Uterus (tissue), 7 donors: ENCODE data around the genes PHACTR1 and SIRT5.

- PRO-cap, 4 experiments, result no peak in any of the 4 experiments
- RAMPAGE, long total RNA, 2 experiments, result no peak in any of the 2 experiments
- RRBS, result no CpG with 5 or more reads among the region's 15 CpGs
These were observed 6.2 kb downstream of the EDN1 start for GRCh38 chr6:12296001-12297045.

DNA sequence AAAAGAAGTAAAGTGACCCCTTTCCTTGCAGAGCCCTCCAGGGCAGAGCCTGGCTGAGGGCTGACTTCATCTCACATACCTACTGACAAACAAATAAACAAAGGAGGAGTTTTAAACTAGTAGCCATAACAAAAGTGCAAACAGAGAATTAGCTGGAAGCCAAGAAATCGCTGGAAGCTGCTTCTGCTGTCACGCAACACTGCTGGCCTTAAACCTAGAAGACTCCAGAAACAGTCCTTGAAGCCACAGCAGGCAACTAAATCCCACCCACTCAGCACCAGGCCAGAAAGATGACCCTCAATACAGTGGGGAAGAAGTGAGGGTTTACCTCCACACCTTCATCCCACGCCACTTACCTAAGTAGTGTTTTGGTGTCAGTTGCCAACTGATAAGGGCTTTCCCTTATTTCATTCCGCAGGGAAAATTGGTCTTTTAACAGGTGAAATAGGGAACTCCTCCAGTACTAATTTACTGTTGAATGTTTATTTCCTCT lies 46.1 kb downstream of the EDN1 start:
- PRO-cap, 4 experiments, result no peak in any of the 4 experiments
- RAMPAGE, long total RNA, 2 experiments, result no peak in any of the 2 experiments
- RRBS, result no CpG with 5 or more reads among the region's 4 CpGs

DNA sequence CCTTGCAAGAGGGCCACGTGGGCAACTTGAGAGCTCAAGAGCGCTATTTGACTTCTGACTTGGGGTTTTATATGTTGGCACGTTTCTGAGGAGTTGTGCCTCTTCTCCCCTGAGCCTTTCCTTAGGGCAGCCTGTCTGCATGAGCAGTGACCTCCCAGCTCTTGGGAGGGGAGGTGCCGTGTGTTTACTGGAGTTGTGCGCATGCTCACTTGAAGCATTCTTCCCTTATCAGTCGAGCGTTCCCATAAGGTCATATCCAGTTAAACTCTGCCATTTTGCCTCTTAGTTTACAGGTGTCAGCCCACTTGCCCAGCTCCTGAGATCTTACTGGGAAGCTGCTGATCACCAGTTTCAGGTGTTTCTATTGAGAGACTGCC lies 122.4 kb upstream of the PHACTR1 start:
- PRO-cap, 4 experiments, result no peak in any of the 4 experiments
- RAMPAGE, long total RNA, 2 experiments, result no peak in any of the 2 experiments
- RRBS, result no CpG with 5 or more reads among the region's 7 CpGs

DNA sequence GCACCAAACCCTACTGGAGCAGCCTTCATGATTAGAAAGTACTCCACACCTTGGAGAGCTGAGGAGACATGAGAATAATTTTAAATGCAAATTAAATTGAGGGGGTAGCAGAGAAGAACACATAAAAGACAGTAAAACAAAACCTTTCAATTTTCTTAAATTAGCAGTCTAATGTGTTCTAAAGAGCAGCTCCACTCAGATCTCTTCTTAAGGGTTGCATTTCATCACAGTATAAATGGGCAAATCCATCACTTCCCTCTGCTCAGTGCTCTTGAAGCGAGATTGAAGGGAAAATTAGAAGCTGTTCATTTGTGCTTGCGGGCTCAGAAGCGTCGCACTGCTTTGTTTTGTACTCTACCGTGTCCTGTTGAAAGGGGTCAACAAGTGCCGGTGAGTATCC lies at the start of gene PHACTR1:
PHACTR1 (plus strand) TSS at position 261 of the 400 bp plus-strand sequence.
- PRO-cap, 4 experiments, result no peak in any of the 4 experiments
- RAMPAGE, long total RNA, 2 experiments, result no peak in any of the 2 experiments
- RRBS, result no CpG with 5 or more reads among the region's 6 CpGs

DNA sequence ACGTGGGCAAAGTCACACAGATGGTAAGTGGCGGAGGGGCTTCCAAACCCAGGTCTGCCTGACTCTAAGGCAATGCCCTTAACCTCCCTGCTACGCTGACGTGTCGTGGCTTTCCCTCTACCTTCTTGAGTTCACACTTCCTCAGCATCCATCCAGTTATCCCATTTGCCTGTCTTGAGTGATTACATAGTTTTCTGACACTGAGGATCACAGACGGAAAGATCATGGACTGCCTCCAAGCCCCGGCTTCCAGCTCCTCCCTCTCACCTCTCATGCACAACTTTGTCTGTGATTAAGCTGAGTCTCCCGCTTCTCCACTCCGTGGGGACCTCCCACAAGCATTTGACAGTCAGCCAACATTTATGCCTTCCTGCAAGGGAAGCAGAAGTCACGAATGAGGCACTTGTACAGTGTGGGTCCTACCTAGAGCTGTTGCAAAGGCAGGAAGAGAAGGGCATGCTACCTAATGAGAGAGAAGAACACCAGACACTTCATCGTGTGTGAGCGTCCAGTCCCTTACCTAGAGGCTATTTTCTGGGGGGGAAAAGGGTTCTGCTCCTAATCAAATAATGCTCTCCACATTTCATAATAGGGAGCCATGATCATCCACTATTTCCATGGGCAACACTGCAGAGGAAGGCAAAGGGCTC lies 33.7 kb downstream of the TBC1D7 start:
- PRO-cap, 4 experiments, result no peak in any of the 4 experiments
- RAMPAGE, long total RNA, 2 experiments, result no peak in any of the 2 experiments
- RRBS, result no CpG with 5 or more reads among the region's 12 CpGs

- PRO-cap, 4 experiments, result no peak in any of the 4 experiments
- RAMPAGE, long total RNA, 2 experiments, result no peak in any of the 2 experiments
- RRBS, result no CpG with 5 or more reads among the region's 24 CpGs
These were observed 28.7 kb downstream of the TBC1D7 start for GRCh38 chr6:13299216-13300496.

GRCh38 chr6:13303562-13304098 lies 24.7 kb downstream of the TBC1D7 start:
- PRO-cap, 4 experiments, result no peak in any of the 4 experiments
- RAMPAGE, long total RNA, 2 experiments, result no peak in any of the 2 experiments
- RRBS, result no CpG with 5 or more reads among the region's 9 CpGs

DNA sequence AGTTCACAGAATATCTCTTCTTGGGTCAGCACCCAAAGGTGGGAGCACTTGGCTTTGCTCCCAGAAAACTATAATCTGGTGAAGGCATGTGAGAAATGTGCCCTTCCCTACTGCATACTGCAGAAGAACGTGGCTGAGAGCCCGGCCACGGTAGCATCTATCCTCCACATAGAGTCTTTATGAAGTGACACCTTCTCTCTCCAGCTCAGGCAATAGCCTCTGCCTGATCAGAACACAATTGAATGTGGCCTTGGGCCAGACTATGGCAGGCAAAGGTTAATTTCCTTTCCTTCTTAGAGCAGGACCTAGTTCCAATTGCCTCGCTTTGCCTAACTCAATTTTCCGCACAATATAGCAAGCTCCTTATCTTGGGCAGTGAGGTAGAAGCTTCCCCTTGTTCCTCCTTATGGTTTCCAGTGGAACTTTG lies 79.4 kb downstream of the GFOD1 start:
- PRO-cap, 4 experiments, result no peak in any of the 4 experiments
- RAMPAGE, long total RNA, 2 experiments, result no peak in any of the 2 experiments
- RRBS, result no CpG with 5 or more reads among the region's 5 CpGs

DNA sequence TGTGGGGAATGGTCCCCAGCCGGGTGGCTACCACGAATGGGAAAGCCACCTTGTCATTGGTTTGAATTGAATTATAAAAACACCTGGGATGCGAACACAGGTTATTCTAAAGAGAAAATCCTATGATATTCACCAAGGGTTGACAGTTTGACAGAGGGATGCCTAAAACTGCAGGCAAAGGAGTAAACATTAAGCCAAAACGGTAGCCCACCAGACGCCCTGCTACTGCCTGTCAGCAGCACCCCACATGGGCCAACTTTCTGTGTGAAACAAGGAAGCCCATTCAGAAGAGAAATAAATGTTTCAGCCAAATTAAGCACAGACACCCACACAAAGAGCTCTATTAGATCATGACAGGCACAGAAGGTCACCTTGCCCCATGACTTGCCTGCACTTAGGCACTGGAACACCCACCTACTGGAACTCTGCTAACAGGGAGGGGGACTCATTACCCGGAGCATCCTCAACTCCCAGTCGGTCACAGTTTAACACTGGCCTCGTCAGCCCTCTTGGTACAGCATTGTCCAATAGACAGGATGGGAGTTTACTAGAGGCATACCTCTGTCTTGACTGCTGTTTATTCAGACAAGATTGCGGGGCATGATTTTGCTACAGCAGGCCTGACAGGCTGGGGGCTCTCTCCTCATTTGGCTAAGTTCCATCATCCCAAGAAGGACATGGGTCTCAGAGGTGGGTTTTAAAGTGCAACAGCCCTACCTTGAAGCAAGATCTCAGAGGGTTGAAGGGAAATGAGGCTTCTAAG lies 31.8 kb downstream of the GFOD1 start:
- PRO-cap, 4 experiments, result no peak in any of the 4 experiments
- RAMPAGE, long total RNA, 2 experiments, result no peak in any of the 2 experiments
- RRBS, result no CpG with 5 or more reads among the region's 9 CpGs

DNA sequence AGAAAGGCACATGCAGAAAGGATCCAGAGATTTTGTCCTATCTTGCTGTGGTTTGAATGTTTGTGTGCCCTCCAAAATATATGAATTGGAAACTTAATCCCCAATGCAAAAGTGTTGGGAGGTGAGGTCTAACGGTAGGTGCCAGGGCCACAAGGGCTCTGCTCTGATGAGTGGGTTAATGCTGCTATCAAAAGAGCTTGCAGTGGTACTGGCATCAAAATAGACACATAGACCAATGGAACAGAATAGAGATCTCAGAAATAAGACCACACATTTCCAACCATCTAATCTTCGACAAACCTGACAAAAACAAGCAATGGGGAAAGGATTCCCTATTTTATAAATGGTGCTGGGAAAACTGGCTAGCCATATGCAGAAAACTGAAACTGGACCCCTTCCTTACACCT lies 28.5 kb downstream of the GFOD1 start:
- PRO-cap, 4 experiments, result peak in 2 of 4 experiments; most common plus-strand start position 193 of the sequence (in 2)
- RAMPAGE, long total RNA, 2 experiments, result no peak in any of the 2 experiments
- RRBS, result no CpG with 5 or more reads among the region's 2 CpGs

DNA sequence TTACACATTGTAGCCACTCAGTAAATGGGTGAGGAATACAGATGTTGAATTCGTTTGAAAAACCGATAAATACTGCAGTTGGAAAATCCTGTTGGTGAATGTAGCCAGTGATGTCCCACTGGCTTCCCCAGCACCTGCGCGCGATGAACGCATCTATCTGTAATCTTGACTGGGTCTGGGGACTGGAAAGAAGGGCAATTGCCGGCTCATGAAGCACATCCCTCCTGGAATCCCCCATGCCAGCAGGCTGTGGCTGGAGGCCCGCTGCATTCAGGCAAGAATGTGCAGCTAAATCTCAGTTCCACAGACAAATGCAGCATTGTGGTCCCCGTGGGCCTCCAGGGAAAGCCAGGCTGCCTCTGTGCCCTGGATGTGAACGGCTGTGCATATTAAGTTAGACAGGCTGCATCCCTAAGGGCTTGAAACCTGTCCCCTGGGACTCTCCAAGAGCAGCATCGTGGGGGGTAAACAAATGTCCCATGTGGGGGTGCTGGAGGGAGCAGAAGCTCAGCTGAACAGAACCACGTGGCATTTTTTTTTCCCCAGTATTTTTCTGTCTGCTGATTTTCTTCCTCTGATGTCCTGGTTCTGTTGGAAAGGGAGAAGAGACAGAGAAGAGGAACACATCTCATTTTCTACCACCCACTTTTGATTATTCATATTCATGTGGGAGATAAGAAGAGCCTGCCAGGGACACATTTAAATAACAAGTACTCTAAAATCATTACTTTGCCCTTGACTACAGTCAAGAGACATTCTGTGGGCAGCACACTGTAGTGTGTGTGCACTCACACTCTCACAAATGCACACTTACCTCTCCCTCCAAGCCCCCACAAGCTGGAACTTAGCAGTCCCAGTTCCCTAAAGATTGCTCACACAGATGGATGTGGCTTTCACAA lies 17.1 kb downstream of the GFOD1 start:
- PRO-cap, 4 experiments, result no peak in any of the 4 experiments
- RAMPAGE, long total RNA, 2 experiments, result start-site peak on the minus strand in 1 of 2 experiments, centred at position 565 of the sequence, 8 reads per replicate
- RRBS, result no CpG with 5 or more reads among the region's 12 CpGs

GRCh38 chr6:13485487-13486604 lies 1.6 kb downstream of the GFOD1 start:
- PRO-cap, 4 experiments, result peak in 4 of 4 experiments; most common plus-strand start chr6:13486261 (in 4); most common minus-strand start chr6:13486201 (in 3)
- RAMPAGE, long total RNA, 2 experiments, result start-site peak on the minus strand in 1 of 2 experiments, at chr6:13485560-13485716 at its widest, 7 reads per replicate
- RRBS, result 2% methylated on average over 5 of the region's 45 CpGs

- PRO-cap, 4 experiments, result no peak in any of the 4 experiments
- RAMPAGE, long total RNA, 2 experiments, result no peak in any of the 2 experiments
- RRBS, result no CpG with 5 or more reads among the region's 3 CpGs
These were observed 15.6 kb upstream of the SIRT5 start for GRCh38 chr6:13558773-13559249.

GRCh38 chr6:13574023-13574855 lies at the start of gene SIRT5:
SIRT5 (plus strand) TSS chr6:13574601.
- PRO-cap, 4 experiments, result peak in 4 of 4 experiments; most common plus-strand start chr6:13574601 (in 4); most common minus-strand start chr6:13574387 (in 3)
- RAMPAGE, long total RNA, 2 experiments, result start-site peak on the plus strand in 1 of 2 experiments, at chr6:13574615-13574632 at its widest, 25 reads per replicate
- RRBS, result 2% methylated on average over 42 of the region's 75 CpGs

DNA sequence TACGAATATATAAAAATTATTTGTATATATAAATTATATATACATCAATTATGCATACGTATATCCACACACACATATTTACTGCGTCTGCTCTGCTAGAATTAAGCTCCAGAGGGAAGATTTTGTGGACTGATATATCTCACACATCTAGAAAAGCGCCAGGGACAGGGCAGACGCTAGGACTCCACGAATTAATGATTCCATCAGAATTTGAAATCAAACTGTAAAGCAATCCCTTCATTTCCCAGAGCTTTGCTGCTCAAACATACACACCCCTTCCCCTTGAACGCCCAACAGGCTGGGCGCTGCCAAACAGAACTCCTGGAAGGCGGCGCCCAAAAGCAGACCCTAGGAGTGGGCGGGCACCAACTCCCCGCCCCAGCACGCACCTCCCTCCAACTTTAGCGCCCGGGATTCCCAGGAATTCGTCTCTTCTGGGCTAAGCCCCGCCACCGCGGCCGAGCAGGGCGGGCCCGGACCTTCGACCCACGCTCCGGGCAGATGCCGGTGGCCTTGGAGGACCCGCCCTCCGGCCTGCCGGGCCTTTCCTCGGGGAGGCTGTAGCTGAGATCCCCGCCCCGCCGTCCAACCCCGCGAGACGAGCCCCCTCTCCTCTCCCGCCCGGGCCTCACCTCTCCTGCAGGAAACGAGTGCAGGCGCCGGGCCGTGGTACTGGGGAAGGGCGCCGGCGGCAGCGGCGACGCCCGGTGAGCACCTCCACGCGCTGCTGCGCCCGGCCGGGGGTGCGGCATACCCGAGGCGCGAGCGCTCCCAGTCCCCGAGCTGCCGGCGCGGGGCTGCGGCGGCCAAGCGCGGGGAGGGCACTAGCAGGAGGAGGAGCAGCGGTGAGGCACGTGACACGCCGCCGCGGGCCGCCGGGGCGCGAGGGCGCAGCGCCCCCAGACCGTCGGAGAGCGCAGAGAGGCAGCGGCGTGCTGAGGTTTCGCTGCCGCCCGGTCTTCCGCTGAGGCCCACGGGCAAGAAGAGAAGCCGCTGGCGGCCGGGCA lies 671 bp downstream of the MCUR1 start:
- PRO-cap, 4 experiments, result peak in 4 of 4 experiments; most common plus-strand start position 902 of the sequence (in 4); most common minus-strand start position 323 of the sequence (in 2)
- RAMPAGE, long total RNA, 2 experiments, result start-site peak on the minus strand in 1 of 2 experiments, centred at position 701 of the sequence, 43 reads per replicate
- RRBS, result 2% methylated on average over 52 of the region's 92 CpGs

- PRO-cap, 4 experiments, result peak in 1 of 4 experiments; most common plus-strand start chr6:13874053 (in 1)
- RAMPAGE, long total RNA, 2 experiments, result no peak in any of the 2 experiments
- RRBS, result 3% methylated on average over 11 of the region's 44 CpGs
These were observed 51.0 kb upstream of the RNF182 start for GRCh38 chr6:13873584-13874351.

- PRO-cap, 4 experiments, result no peak in any of the 4 experiments
- RAMPAGE, long total RNA, 2 experiments, result no peak in any of the 2 experiments
- RRBS, result no CpG with 5 or more reads among the region's 1 CpG
These were observed 26.1 kb upstream of the CD83 start for GRCh38 chr6:14091553-14091875.

DNA sequence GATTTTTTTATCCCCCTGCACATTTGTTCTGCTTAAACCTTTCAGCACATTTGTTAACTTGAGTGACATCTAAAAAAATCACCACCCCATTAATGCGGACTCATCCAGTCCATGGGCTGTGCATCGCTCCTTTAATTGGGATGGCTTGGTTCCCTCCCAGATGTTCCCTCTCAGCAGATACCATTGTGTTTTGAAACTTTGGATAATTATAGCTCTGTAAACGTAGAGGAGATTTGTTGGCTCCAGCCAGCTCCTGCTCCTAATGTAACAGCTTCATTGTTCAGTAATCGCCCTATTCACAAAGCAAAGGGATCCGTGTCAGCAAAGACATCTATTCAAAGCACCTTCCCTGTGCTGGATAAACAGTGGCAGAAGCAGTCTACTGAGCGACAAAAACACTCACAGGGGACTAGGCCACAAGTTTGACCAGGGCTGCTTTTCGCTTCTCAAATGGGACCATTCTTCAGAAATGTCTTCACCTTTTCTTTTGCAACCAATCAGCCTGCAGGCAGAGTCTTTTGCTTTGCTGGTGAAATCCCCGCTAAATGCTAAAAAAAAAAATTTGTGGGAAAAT lies 323.9 kb downstream of the CD83 start:
- PRO-cap, 4 experiments, result no peak in any of the 4 experiments
- RAMPAGE, long total RNA, 2 experiments, result no peak in any of the 2 experiments
- RRBS, result no CpG with 5 or more reads among the region's 8 CpGs

GRCh38 chr6:14770466-14770770 lies 475.5 kb upstream of the JARID2 start:
- PRO-cap, 4 experiments, result no peak in any of the 4 experiments
- RAMPAGE, long total RNA, 2 experiments, result no peak in any of the 2 experiments
- RRBS, result no CpG with 5 or more reads among the region's 5 CpGs

GRCh38 chr6:15292622-15292889 lies 46.7 kb downstream of the JARID2 start:
- PRO-cap, 4 experiments, result no peak in any of the 4 experiments
- RAMPAGE, long total RNA, 2 experiments, result no peak in any of the 2 experiments
- RRBS, result no CpG with 5 or more reads among the region's 5 CpGs